Islet of Langerhans (tissue), 1 donor: ENCODE measurements around a stretch of chr4.

DNA sequence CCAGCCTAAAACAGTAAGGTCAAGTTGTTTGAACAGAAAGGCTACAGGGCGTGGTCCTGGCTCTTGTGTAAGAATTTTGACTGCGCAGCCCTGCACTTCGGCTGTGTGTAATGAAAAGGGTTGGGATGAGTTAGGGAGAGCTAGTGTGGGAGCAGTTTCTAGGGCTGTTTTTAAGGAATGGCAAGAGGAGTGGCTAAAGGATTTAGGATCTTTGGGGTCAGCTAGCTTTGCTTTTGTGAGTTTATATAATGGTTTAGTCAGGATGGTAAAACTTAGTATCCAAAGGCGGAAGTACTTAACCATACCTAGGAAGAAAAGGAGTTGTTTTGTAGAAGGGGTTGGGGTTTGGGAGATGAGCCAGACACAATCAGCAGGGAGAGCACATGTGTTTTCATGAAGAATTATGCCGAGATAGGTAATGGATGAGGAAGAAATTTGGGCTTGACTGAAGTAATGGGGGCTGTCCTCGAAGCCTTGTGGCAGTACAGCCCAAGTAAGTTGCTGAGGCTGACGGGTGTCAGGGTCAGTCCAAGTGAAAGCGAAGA, 16.8 kb downstream of the KLKB1 start:
- RRBS = no CpG with 5 or more reads among the region's 8 CpGs

- RRBS = no CpG with 5 or more reads among the region's 16 CpGs
Measured at GRCh38 chr4:186628024-186628479, 72.7 kb upstream of the MTNR1A start.

- RRBS = 95% methylated on average over 7 of the region's 20 CpGs
Measured at GRCh38 chr4:187157286-187157796, 433.7 kb upstream of the FAT1 start.

DNA sequence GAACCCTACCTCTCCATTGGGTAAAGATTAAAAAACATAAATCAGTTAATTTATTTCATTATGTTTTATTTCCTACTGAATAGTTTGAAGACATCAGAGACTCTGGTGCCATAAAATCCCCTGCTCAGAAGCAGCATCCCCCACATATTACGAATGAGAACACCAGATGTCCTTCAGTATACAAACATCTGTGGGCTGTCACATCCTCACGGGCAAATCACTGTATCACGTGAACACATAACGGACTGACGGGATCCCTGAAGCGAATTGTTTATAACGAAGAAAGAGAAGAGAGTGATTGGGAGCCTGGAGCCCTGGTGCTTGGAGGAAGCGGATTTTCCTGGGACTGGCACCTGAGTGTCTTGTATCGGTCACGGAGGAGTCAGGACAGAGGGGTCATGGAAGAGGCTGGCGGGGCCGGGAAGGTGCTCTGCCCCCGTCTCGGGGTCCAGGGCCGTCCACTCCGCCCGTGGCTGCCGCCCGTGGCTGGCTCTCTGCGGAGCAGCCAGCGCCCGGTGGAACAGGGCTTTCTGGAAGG, 452.7 kb upstream of the FAT1 start:
- RRBS = 97% methylated on average over 7 of the region's 22 CpGs

GRCh38 chr4:187255611-187255940, 531.9 kb upstream of the FAT1 start:
- RRBS = no CpG with 5 or more reads among the region's 1 CpG

DNA sequence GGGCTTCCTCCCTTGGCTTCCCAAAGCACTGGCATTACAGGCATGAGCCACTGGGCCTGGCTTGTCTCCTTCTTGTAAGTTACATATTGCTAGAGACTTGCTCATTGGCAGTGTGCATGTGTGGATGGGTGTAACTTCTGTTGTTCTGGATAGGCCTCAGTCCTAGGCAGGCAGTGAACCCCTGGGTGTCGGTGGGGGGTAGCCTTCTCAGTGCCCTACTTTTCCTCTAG, 517.7 kb downstream of the TRIML1 start:
- RRBS = no CpG with 5 or more reads among the region's 1 CpG

DNA sequence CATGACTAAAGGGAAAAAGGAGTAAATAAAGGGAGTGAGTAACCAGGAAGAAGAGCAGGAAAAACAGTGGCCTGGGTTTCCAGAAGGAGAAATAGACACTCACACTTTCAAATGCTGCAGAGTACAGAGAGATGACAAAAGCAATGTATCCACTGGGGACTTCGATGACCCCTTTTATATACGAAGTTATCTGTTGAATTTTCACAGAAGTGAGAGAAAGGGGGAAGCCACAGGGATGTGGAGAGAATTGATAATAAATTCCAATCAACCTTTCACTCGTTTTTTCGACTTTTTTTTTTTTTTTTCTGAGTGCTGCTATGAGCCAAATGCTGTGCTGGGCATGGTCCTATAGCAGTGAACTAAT, 817.5 kb downstream of the TRIML1 start:
- RRBS = no CpG with 5 or more reads among the region's 4 CpGs

GRCh38 chr4:189185831-189186274, 754.8 kb upstream of the FRG1 start:
- RRBS = no CpG with 5 or more reads among the region's 3 CpGs

- RRBS = 8% methylated on average over 8 of the region's 56 CpGs
Measured at GRCh38 chr4:190014727-190015287, 12.2 kb downstream of the FRG2 start.

GRCh38 chr4:190049302-190049735, 22.3 kb upstream of the FRG2 start:
- RRBS = no CpG with 5 or more reads among the region's 15 CpGs